NCI-H460 (cell line): ENCODE measurements around a stretch of chr1.

RAMPAGE:
- cytosol, long total RNA: no peak
- long total RNA: no peak
- nucleus, long total RNA: no peak
Measured at GRCh38 chr1:193013179-193013841, 45.9 kb downstream of the UCHL5 start.

GRCh38 chr1:193313298-193313844, 127.0 kb upstream of the B3GALT2 start:
RAMPAGE:
- cytosol, long total RNA: no peak
- long total RNA: no peak
- nucleus, long total RNA: no peak

DNA sequence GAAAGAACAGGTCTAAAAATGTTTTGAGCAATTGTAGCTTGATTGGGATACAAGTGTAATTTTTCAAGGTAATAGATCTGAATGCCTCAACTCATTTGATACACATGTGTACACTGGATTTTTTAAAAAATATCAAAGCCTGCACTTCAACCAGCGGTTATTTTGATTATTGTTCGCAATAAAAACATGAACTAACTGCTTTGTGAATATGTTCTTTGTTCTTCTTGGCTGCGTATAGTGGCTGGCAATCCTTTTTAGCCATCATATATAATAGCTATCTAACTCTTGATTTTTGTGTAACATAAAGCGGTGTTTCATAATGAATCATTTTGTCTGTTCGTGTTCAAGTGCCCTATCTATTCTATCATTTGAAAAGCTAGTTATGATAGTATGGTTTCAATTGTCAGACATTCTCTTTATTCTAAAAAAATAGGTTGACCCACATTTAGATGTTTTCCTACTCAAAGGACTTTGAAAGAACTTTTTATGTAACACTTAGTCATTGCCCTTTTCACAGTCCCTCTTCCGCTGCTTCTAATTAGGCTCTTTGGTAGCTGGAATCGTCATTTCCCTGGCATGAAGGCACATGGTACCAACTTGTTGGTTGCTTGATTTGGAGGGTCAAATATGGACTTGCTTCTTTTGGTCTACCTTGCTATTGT, 272.1 kb upstream of the B3GALT2 start:
RAMPAGE:
- cytosol, long total RNA: no peak
- long total RNA: no peak
- nucleus, long total RNA: no peak

DNA sequence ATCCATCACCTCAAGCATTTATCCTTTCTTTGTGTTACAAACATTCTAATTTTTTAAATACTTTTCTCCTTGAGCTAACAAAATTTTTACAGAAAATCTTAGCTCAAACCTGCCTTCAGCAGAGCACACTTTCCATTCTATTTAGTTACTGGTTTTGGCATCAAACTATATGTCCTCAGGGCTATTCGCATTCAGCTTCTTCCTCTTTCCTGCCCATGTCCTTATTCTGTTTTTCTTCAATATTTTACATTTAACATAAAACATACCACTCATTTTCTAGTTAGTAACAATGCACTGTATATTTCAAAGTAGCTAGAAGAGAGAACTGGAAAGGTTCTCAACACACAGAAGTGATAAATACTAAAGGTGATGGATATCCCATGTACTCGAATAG, 1636.6 kb upstream of the B3GALT2 start:
RAMPAGE:
- cytosol, long total RNA: no peak
- long total RNA: no peak
- nucleus, long total RNA: no peak

DNA sequence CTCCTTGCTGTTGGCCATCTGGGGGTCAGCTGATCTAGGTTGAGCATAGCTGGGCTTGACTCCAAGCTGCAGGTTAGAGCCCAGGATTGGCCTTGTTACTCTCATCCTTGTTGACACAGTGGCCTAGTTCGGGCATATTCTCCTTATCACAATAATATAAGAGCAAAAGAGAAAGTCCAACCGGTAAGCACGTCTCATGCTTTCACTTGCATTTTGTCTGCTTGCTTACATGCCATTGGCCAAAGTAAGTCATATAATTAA, 456.1 kb downstream of the KCNT2 start:
RAMPAGE:
- cytosol, long total RNA: no peak
- long total RNA: no peak
- nucleus, long total RNA: no peak

GRCh38 chr1:196393675-196394250, 214.5 kb downstream of the KCNT2 start:
RAMPAGE:
- cytosol, long total RNA: no peak
- long total RNA: no peak
- nucleus, long total RNA: no peak

DNA sequence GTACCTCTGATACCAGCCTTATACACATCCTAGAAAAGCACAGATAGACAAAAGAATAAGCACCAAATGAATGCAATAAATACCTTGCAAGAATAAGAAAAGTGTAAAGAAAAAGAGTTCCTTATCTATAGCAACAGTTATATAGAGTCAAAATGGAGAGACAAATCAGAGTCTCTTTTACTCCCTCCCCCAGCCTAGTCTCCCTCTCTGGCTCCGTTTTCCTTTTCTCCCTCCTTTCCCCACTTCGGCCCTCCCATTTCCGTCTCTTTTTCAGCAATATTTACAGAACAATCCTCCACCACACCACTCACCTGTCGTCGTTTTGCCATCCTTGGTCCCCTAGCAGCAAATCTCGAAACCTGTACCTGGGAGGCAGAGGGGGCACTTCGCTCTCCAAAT, 337 bp downstream of the KCNT2 start:
RAMPAGE:
- cytosol, long total RNA: no peak
- long total RNA: no peak
- nucleus, long total RNA: no peak

RAMPAGE:
- cytosol, long total RNA: no peak
- long total RNA: no peak
- nucleus, long total RNA: no peak
Measured at GRCh38 chr1:196655164-196655459, 3.3 kb downstream of the CFH start.

RAMPAGE:
- cytosol, long total RNA: no peak
- long total RNA: no peak
- nucleus, long total RNA: no peak
Measured at GRCh38 chr1:196678427-196679141, 26.7 kb downstream of the CFH start.

DNA sequence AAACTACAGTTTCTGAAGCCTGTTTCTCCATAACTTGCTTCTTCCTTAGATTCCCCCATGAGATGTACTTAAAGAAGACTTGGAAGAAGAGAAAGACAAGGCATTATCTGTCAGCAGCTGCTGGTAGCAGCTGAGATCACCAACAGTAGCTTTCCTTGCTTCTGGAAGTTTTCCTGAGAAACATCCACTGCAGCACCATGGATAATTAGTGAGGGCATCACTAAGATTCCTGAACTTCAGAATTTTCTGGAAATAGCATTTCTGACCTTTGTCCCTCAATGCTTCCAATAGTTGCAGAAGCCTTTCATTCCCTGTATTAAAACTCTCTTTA, 386 bp upstream of the CFHR4 start:
RAMPAGE:
- cytosol, long total RNA: no peak
- long total RNA: no peak
- nucleus, long total RNA: no peak

DNA sequence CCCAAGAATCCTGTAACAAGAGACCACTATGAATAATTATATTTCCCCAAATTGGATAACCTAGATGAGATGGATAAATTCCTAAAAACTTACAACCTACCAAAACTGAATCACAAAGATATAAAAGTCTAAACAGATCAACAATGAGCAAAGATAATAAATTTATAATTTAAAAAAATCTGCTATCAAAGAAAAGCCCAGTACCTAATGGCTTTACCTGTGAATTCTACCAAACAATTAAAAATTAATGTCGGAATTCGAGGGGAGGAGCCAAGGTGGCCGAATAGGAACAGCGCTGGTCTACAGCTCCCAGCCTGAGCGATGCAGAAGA, 26.8 kb upstream of the DENND1B start:
RAMPAGE:
- cytosol, long total RNA: no peak
- long total RNA: no peak
- nucleus, long total RNA: no peak

DNA sequence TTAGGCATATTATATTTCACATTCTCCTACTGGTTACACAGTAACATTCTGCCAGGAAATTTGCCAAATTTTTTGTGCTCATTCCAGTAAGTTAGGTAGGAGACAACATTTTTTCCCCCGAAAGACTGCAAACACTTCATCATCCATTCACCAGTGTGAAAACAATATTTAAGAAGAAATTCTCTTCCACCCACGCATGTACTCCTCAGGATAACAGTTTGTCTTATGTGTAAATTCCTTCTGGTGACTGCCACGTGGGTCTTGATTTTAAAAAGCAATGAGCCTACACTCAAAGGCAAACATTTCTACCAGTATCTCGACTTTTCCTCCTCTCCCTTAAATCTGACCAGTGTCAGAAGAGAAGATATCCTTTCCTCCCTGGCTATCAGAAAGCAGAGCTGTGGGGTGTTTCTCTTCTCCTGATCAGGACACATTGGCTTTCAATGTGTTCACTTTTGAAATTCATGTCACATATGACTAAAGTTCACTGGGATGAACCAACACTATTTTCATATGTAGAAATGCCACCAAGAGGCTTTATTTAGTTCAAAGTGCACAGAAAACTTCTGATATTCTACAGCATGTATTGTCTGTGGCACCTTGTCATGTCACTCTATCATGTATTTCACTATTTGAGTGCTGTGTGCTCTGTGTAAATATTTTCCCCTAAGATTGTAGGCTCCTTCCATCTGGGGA, 38.5 kb downstream of the LHX9 start:
RAMPAGE:
- cytosol, long total RNA: no peak
- long total RNA: no peak
- nucleus, long total RNA: no peak

DNA sequence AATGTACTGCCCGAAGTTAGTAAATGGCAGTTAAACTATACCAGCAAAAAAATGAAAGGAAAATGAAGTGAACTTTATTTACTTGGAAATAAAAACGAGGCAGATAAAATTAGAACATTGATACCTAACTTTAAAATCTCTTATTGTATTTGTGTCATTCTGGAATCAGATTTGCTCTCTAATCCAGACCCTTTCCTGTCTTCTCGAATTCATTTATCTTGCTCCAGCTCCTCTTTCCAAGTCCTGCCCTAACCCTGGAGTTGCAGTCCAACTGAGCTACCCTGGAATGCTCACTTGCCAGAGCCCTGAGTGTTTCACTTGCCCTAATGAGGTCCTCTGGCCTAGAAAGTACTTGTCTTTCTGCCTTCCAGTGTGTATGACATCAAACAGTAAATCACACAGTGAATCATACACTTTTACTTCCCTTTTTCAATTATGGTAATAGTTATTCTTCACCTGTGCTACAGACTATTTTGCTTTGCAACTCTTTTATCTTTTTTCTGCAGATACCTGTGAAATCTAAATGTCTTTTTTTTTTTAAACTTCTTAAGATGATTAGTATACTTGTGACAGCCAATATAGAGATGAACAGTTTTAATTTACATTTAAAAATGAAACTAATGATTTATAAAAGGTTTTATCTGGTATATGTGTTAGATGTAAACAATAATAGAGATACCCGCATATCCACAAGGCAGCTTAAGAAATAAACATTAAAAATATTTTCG, 96.9 kb downstream of the NEK7 start:
RAMPAGE:
- cytosol, long total RNA: no peak
- long total RNA: no peak
- nucleus, long total RNA: no peak

GRCh38 chr1:198598649-198599453, 40.0 kb upstream of the PTPRC start:
RAMPAGE:
- cytosol, long total RNA: no peak
- long total RNA: no peak
- nucleus, long total RNA: no peak

DNA sequence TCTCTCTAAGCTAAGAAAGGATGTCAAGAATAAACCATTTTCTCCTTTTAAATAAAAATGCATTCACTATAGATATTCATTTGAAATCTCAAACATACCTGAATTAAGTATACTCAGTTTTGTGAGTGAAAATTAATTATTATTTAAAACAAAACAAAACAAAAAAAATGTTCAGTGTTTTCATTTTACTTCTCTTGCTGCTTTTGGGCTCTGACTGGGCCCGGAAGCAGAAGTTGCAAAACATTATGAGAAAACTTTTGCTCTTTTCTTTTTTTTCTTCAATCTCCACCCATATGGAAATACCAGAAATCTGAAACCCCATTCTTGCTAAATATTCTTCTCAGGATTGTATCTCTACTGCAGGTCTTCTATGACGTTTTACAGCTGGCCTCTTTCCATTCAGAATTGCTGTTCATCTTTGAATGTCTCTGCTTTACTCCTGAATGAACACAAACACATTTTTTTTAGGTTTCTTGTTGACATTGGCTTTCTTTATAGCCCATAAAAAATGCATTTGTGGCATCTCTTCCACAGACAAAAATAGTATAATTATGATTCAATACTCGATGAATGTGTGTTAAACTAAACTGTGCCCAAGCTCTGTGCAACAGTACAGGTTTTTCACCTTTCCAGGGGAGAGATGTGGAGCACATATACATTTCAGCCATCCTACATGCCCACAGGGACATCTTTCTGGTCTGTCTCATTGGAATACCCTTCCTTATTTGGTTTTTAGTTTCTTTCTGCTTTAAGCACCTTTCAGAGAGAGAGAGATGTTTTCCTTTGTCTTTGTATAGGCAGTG, 18.7 kb downstream of the PTPRC start:
RAMPAGE:
- cytosol, long total RNA: no peak
- long total RNA: no peak
- nucleus, long total RNA: no peak

RAMPAGE:
- cytosol, long total RNA: no peak
- long total RNA: no peak
- nucleus, long total RNA: no peak
Measured at GRCh38 chr1:198662680-198663310, 24.0 kb downstream of the PTPRC start.

DNA sequence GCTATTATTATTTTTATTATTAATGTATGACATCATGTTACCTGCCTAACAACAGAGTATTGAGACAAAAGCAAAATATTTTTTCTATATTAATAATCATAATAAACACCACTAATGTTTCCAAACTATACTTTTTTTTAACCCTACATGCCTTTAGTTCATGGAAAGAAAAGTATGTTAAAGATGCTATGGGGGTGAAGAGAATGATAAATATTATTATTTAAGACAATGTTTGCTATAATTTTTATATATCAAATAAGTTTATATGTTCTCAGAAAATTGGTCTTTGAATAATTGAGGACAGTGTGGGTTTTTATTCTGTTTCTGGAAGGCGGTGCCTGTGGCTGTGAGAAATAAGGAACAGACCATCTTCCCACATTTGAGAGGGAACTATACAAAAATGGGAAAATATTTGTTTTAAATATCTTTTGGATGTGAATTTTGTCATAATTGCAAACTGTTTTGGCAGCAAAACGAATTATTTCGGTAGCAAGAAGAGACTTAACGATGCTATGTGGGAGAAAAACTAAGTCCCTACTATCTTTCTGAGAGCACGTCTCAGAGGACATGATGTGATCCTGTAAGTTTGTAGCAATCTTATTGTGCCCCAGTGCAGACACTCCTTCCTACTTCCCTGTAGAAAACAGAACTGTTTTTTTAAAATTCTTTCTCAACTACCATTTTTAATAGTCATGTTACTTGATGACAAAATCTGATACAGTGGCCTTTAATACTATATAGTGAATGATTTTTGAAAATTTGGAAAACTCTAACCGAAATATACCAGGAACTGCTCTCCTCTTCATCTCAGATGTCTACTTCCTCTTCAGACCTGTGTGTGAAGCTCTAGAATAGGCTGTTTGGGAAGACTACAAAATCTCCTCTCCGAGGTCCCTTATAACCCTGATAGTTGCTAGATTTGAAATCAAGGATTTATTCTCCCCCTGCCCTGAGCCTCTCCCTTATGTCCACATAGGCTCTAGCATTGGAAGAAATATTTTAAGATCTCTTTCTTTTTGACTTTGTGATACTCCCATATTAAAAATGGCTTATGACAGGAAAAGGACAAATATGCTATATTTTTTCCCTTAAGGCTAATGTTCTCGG, 25.4 kb downstream of the PTPRC start:
RAMPAGE:
- cytosol, long total RNA: no peak
- long total RNA: no peak
- nucleus, long total RNA: no peak

DNA sequence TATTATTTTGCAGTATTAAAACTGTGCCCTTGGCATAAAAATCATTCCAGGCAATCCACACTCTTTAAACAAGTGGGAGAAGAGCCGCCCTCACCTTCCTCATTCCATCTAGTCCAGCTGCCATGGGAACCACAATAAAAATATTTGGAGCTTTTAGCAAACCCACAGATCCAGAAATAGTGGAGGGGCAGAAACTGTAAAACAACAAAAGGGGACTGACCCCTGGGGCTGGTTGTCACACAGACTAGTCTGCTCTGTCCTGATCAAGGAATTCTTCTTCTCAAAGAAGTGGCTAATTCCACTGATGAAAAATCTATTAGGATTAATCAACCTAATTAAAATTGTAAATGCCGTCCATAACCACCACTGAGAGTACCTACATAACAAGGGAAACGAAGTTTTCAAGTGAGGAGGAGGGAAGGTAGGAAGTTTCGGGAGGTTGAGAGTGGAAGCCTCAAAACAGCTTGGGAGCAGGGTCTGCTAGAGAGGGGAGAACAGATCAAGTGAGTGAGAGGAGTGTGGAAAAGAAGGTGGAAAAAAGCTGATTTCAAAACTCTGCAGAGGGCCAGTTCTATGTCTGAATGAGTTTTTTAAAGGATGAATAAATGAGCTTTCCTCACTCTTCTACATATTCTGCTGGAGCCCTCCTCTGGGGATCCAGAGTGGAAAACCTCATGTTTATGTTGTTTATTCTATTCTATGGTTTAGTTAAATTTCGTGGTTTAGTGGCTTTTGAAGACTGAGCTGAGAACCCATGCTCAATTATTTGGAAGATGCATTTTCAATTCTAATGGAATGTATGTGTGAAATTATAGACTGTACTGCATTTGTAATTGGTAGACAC, 61.8 kb downstream of the PTPRC start:
RAMPAGE:
- cytosol, long total RNA: no peak
- long total RNA: no peak
- nucleus, long total RNA: no peak

RAMPAGE:
- cytosol, long total RNA: no peak
- long total RNA: no peak
- nucleus, long total RNA: no peak
Measured at GRCh38 chr1:198729621-198730001, 90.8 kb downstream of the PTPRC start.

GRCh38 chr1:199041735-199042074, 402.9 kb downstream of the PTPRC start:
RAMPAGE:
- cytosol, long total RNA: no peak
- long total RNA: no peak
- nucleus, long total RNA: no peak